Epithelial cell of esophagus (primary cell): ENCODE measurements around the genes ATXN7L3, GJC1 and DCAKD.

GRCh38 chr17:44108633-44109508 is 14.6 kb downstream of the HDAC5 start:
- RRBS: no CpG with 5 or more reads among the region's 17 CpGs

- RRBS: no CpG with 5 or more reads among the region's 21 CpGs
Measured at GRCh38 chr17:44137773-44138710, 3.7 kb upstream of the HROB start.

DNA sequence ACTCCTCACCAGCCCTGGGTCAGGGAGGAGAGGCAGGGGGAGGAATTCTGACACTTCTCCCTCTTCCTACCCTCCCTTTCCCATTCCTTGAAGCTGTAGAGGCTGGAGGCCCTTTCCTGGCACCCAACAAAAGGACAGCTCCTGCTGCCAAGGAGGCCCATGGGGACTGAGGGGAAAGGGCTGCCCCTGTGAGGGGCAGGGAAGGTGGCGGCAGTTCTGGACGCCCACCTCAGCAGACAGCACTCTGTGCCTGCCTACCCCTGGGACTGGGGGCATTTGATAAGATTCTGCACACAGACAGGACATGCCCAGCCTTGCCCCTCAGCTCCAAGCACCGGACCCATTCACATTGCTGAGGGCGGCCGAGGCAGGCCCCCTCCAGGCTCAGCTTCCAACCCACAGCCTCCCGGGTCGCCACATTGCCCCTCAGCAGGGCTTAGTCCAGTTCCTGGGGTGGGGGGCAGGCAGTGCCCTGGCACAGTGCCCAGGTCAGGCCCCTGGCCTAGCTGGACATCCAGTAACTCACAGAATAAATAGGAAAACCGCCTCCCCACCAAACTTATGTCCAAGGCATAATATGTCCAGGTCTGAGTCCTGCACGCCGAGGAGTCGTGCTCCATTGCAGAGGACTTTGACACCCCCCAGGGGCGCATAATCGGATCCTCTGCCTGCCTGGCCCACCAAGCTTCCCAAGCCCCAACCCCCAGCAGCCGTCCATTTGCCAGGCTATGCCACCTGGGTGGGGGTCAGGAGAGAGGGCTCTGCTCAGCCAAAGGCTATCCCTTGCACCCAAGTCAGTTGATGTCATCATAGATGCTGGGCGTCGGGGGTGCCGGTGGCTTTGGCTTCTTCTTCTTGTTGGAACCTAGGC is 6.0 kb downstream of the ATXN7L3 start:
- RRBS: 11% methylated on average over 3 of the region's 17 CpGs

DNA sequence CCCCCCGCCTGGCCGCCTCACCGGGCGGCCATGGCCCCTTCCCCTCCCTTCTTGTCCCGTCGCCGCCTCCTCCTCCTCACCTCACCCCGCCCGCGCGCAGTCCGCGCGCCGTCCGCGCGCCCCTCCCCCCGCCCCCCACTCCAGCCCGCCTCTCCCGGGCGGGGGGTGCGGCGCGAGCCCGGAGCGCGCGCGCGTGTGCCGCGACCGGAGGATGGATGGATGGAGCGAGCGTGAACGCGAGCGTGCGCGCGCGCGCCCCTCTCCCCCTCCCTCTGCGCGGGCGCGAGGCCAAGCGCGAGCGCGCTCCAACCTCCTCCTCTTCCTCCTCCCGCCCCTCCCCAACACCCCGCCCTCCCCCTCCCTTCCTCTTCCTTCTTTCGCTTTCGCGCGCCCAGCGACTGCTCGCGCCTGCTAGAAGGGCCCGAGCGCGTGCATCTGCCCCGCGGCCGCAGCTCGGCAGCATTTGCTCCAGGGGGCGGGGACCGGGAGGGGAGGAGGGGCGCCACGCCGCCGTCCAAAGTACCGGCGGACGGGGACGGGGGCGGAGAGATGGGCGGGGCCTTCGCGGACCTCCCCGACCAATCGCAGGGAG is at the start of gene ATXN7L3:
TSS of gene ATXN7L3 (minus strand) at position 236 of the 592 bp plus-strand sequence.
- RRBS: 2% methylated on average over 16 of the region's 84 CpGs

- RRBS: 8% methylated on average over 23 of the region's 71 CpGs
Measured at GRCh38 chr17:44210039-44211074, 9.1 kb downstream of the UBTF start.

- RRBS: 5% methylated on average over 4 of the region's 15 CpGs
Measured at GRCh38 chr17:44308739-44308950, 244 bp downstream of the RUNDC3A start.

DNA sequence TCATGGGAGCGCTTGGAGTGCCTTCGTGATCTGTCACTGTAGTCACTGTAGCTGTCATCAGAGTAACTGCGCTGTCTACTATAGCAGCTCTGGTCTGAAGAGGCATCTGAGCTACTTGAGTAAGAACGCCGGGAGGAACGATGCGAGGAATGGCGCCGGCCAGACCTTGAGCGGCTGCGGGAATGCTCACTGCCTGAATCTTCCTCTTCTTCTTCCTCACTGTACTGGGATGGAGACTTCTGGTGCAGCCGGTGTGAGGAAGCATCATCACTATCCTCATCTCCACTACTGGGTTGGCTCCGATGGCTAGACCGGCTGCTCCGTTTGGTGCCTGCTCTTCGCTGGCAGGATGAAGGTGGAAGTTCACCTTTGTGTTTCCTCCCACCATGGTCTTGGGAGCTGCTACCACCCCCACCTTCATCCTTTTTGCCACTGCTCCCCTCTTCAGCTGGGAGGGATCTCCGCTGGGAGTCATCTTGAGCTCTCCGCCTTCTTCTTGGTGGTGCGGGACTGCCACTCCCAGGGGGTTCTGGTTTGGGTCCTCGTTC is 10.0 kb upstream of the ITGA2B start:
- RRBS: 94% methylated on average over 3 of the region's 20 CpGs

DNA sequence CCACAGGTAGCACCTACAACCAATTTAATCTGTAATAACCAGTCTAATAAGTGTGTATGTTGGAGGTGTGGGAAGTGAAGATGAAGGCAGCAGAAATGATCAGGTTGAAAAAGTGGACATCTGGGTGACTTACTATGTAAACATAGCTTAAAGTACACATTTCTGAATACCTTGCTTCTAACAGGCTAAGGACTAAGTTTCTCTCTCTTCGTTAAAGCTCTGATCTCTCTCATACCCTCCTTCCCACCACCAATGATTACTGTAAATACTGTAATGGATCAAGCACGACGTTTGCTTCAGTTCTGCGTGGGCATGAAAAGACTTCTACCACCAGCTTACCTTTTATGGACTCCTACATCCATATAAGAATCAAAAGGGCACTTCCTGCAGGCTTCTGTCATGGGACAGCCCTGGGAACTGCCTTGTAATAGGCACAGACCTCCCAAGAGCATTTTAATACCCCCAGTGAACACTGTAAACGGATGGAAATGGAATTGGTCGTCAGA is 799 bp downstream of the CCDC43 start:
- RRBS: no CpG with 5 or more reads among the region's 6 CpGs

DNA sequence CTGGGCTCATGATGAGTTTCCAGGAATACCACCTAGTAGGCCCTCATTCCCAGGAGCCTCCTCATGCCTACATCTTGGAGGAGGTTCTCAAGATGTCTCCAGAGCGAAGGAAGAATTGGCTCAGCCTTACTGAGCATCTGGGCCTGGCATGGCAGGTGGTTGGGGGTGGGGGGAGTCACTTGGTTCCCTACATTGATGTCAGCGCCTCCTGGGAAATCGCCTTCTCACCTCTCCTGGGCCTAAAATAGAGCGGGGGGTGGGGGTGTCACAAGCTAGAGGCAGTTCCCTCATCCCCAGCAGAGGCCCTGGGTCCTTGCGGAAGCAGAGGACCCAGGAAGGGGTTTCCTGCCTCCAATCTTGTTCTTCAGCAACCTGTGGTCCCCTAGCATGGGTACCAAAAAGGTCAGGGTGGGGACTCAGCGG is 1.2 kb upstream of the ADAM11 start:
- RRBS: no CpG with 5 or more reads among the region's 6 CpGs

DNA sequence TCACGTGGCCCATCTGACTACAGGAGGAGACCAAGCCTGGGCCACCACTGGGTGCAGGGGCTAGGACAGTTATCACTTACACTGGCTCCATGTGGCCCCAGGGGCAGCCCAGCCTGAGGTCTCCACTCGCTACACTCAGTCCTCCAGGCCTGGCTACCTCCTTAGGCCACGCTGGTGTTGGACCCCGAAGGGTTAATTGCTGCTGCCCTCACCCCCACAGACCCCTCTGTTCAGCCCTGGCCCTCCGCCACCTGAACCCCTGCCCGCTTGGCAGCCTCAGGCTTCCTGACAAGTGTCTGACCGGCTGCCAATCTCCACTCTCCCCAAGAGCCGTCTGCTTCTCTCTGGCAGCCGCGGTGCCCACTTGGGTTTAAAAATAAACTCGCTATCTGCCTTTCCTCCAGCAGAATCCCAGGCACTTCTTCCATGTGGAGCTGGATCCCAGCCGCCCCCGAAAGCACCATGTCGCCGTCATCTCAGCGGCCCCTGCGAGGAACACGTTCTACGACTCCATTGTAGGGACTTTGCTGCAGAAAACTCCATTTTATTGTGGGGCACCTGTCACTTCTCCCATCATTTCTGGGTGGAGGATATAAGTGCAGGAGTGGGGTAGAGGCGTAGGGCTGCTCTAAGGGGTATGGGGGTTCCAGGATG is 27.9 kb downstream of the ADAM11 start:
- RRBS: 9% methylated on average over 2 of the region's 20 CpGs

DNA sequence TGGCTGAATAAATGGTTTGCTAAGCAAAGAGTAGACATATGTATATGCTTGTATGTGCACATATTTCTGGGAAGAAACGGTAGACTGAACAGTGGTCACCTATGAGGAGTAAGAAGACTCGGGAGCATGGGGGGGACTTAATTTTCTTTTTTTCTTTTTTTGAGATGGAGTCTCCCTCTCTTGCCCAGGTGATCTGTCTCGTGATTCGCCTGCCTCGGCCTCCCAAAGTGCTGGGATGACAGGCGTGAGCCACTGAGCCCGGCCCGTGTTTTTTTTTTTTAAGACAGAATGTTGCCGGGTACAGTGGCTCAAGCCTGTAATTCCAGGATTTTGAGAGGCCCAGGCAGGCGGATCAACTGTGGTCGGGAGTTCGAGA is 34.2 kb downstream of the ADAM11 start:
- RRBS: no CpG with 5 or more reads among the region's 12 CpGs

DNA sequence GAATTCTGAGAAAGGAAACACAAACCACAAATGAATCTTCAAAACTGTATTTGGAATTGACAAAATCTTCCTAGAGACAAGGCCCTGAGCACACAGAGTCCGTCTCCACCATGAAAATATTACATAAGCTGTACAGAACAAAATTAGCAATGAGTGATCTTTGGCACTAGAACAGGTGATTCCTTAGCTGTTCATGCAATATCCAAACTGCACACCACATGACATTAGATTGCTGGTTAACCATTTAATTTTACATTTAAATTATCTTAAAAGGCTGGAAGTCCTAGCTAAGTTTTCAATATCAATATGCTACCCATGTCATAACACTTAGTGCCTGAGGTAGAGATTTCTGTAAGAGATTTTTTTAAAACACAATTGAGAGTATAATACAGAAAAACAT is 31.7 kb downstream of the GJC1 start:
- RRBS: no CpG with 5 or more reads among the region's 1 CpG

- RRBS: 2% methylated on average over 29 of the region's 126 CpGs
Measured at GRCh38 chr17:44829363-44830340, at the start of gene GJC1. TSS of gene GJC1 (minus strand) at chr17:44830287.

- RRBS: no CpG with 5 or more reads among the region's 9 CpGs
Measured at GRCh38 chr17:44872430-44873039, 24.9 kb downstream of the HIGD1B start.

GRCh38 chr17:44965867-44966195 is 2.3 kb downstream of the C1QL1 start:
- RRBS: no CpG with 5 or more reads among the region's 4 CpGs

DNA sequence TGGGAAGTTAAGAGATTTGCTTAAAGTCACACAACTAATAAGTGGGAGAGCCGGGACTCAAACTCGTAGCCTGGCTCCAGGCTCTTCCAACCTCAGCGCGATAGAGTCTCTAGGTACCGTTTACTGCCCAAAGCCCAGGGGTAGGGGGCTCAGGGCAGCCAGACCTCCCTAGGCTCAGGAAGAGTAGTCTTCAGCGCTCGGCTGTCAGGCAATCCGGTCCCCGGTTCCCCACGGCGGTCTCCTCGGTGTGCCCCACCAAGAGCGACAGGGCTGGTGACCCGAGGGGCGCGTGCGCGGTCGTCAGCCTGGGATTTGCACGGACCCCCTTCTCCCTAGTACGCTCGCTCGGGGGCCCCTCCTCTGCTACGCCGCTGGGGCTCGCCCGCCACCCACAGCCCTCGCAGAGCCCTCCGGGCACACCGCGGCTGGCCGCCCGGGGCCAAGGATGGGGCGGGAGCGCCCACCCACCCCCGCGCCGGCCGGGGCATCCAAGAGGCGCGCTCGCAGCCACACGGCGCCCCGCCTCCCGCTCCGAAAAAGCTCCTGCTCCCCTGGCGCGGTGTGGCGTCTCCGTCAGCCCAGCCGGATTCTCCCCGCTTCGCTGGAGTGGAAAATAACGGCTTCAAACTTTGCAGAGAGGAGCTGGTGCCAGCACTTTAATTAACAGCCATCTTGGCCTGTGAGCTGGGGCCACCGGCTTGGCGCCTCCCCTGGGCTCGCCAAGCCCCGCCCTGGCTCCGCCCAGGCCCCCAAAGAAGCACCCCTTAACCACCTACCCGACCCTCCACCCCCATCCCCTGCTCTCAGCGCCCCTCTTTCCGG is 2.1 kb upstream of the C1QL1 start:
- RRBS: 5% methylated on average over 6 of the region's 63 CpGs

- RRBS: 1% methylated on average over 42 of the region's 135 CpGs
Measured at GRCh38 chr17:45051007-45052290, at the start of gene DCAKD. TSS of gene DCAKD (minus strand) at chr17:45051632.

GRCh38 chr17:45129302-45130566 is 2.6 kb downstream of the PLCD3 start:
- RRBS: no CpG with 5 or more reads among the region's 22 CpGs

DNA sequence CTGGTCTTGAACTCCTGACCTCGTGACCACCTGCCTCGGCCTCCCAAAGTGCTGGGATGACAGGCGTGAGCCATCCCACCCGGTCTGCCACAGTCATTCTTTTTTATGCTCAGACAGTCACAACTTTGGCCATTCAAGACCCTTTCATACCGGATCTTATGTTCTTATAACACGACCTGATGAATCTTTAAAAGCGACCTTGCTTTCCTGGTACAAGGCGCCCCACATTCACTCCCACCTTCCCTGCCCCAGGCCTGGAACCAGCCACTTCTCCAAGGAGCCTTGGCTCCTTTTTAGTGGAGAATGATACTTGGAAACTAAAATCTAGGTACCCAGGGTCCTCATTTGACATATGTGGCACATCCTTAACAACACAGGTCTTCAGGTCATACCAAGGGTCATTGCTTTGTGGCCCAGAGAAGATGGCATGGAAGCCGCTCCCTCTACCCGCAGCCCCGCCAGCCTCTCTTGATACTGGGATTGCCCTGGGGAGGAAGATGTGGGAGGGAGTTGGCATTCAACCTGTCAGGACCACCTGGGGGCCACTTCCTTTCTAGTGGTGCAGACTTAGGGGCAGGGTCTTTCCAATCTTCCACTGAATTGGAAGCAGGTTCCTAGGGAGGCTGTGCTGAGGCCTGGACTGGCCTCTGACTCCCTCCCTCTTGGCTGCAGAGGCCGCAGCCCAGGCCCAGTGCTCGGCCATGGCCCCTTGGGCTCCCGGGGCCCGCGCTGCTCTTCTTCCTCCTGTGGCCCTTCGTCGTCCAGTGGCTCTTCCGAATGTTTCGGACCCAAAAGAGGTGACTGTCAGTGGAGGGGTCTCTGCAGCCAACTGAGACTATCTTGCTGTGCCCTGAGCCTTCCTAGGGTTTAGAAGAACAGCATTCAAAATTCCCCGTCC is 5.3 kb upstream of the HEXIM1 start:
- RRBS: 34% methylated on average over 4 of the region's 21 CpGs

- RRBS: no CpG with 5 or more reads among the region's 26 CpGs
Measured at GRCh38 chr17:45149131-45149565, 873 bp downstream of the HEXIM1 start.